HT-29 (cell line): ENCODE measurements around a stretch of chr3.

DNA sequence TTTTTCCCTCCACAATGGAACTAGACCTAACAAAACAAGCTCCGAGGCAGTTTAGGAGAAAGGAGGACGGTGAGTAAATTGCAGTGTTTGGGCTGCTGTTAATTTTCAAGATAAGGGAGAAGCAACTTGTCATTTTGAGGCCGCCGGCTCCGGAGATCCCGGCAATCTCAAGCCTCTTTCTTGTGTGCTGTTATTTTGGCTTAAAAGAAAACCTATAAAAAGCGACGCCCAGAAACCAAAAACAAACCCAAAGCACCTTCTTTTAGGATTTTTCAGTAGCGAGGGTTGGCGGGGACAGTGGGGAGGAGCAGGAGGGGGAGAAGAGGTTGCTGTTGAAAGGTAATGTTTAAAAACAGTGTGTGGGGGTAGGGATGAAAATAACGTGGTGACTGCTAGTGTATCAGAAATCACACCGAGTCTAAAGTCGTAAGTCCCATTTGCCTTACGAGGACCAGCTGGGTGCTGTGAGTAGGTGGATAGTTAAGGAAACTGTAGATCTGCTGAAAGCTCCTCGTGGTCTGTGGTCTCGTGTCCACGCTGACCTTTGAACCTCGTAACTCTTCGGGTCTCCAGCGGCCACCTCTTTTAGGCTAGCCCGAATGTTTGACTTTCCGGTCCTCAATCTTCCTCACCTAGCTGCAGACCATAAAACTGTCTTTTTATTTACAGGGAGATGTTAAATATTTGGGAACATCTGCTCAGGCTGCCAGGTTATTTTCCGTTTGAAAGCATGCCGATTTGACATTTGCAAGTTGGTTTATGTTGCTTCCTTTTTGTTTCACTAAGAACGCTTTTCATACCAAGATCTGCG, 29.4 kb upstream of the ST3GAL6 start:
- RAMPAGE, long total RNA, result no peak

DNA sequence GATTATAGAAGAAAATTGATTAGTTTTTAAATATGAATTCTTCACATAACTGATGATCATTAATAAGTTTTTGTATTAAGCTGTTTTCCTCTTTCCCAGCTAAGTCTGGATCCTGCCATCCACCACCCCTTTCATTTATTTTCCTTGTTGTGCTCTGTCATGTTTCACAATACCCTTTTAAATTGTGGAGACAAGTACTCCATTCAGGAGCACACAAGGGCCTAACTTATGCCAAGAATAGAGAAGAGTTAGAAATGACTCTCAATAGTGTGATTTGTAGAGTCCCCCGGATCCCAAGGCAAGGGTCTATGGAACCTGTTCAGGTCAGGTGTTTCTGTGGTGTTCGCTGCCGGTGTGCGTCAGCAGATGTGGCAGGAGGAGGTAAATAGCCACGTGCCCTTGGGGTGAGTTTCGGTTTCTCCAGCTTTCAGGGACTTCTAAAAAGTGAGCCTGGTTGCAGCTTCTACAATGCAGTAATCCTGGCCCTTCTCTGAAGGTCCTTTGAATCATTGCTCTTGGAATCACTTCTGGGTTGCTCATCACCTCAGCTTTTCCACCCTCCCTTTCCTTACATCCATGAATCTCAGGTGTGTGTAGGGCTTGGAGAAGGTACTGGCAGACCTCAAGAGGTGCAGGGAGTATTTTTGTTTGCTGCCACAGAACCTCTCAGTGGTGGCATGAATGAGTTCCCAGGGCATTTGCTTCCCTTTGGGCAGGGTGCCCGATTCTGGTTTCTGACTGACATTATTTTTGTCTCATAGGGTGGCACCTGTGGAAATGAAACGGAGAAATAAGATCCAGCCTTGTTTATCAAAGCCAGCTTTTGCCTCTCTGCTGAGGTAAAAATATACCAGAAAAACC, 7.2 kb downstream of the ST3GAL6 start:
- RAMPAGE, long total RNA, result no peak

DNA sequence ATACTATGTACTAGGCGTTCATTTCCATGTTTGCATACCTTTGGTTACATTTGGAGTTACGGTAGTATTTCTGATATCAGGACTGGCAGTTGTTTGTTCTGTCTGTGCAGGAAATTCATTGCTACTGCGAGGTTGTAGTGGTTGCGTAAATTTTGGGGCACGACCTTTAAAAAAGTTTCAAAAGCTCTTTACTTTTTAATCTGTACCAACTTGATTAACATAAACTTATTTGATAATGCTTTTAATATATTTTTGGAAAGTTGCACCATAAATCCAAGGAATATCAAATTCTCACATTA, 48.0 kb downstream of the ST3GAL6 start:
- RAMPAGE, long total RNA, result no peak

DNA sequence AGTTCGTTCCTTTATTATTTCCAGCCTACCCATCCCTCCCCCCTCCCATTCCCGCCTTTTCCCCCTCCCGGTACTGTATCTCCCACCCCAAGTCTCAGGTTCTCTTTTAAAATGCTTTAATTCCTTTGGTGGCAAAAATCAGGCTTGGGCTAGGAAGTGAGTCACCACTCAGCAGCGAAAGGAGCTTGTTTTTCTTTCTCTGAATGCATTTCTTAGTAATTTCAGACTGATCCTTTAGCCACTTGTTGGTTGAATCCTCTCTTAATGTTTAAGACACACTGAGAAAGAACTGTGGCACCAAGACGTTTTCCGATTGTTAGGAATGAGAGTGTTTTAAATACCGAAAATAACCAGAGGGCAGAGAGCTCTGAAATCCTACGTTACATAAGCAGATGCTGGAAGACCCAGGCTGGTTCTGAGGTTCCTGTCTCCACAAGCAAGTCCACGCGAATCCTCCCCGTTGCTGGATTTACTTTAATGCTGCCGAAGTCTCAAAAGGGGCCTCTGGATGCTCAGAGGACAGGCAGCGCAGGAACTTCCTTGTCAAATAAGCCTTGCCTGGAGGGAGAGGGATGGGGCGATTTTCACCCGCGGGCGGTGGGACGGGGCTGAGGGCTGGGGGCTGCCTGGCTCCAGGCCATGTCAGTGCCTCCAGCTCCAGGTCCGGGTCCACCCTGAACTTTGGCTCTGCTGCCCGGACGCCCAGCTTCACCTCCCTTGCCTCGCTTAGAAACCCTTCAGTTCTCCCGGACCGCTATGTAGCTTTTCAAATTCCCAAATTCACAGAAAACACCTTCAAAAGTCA, 815 bp upstream of the COL8A1 start:
- RAMPAGE, long total RNA, result no peak

DNA sequence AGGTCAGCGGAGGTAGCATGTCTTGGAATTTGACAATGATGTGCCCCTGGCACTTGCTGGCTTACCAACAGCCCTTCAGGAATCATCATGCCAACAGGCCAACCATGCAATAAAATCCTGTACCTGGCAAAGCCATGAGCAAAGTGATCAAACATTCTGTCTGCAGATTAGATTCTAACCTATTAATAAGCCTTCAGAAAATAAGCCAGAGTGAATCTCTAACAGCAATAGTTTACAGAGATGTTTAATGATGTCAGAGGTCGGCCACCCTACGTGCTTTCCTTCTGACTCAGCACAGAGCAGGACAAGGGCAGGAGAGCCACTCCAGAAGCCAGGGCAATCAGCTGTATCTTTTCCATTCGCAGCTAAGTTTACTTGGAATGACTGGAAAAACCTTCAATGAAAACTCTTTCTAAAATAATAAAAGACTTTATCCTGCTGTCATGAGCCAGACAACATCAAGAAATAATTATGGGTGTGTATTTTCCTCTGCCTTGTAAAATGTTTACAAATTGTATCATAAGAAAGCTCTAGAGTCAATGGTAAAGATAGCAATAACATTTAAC, 13.2 kb downstream of the COL8A1 start:
- RAMPAGE, long total RNA, result no peak

DNA sequence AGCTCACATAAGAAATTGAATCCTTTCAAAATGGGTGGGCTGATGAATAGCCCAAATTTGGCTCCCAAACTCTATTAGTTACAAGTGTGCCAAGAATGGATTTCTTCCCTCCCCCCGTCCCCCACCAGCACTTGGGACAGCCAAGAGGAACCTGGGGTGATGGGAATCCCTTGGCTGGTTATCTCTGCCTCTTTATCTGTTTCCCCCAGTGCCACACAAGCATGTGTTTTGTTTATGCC, 28.3 kb downstream of the CMSS1 start:
- RAMPAGE, long total RNA, result no peak

- RAMPAGE, long total RNA, result no peak
These were observed 30.4 kb downstream of the CMSS1 start for GRCh38 chr3:99847802-99848760.

- RAMPAGE, long total RNA, result no peak
These were observed 32.9 kb downstream of the CMSS1 start for GRCh38 chr3:99850377-99851214.

- RAMPAGE, long total RNA, result no peak
These were observed 45.4 kb downstream of the CMSS1 start for GRCh38 chr3:99862869-99863736.

- RAMPAGE, long total RNA, result no peak
These were observed 51.9 kb downstream of the CMSS1 start for GRCh38 chr3:99869508-99870031.

DNA sequence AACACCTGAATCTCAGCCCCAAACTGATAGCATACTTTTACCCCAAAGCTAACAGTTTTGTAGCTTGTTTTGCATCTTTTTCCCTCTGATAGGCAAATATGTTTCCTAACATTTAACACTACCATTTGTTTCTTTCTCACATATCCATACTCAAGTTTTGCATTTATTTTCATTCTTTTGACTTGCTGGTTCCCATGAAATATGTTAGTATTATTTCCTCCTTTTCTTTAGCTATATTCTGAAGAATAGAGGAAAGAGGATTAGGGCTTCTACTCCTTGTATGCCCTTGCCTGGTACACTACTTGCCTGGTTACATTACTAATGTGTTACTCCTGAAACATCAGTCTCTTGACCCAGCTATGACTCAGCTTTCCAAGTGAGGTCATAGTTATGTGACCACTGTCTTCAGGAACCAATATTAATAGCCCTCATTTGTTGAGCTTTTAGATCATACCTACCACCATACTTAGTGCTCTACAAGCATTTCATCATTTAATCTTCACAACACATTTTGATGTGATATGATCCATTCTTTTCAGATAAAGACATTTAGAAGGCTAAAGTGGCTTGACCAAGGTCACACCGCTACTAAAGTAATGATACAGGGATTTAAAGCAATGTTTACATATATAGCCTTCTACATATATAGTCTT, 60.3 kb downstream of the CMSS1 start:
- RAMPAGE, long total RNA, result no peak

DNA sequence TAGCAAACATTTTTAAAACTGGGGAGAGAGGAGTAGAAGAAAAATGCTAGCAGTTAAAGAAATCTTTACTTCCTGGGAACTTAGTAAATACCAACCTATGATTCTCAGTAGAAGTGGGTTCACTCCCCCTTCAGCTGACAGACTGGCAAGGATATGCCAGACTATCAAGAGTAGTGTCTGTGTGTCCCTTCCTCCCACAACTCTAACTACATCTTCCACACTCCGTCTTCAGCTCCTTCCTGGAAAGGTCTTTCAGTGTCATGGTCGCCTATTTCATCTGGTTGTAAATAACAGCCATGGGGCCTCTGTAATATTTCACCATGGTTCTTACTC, 90.5 kb downstream of the FILIP1L start:
- RAMPAGE, long total RNA, result no peak

DNA sequence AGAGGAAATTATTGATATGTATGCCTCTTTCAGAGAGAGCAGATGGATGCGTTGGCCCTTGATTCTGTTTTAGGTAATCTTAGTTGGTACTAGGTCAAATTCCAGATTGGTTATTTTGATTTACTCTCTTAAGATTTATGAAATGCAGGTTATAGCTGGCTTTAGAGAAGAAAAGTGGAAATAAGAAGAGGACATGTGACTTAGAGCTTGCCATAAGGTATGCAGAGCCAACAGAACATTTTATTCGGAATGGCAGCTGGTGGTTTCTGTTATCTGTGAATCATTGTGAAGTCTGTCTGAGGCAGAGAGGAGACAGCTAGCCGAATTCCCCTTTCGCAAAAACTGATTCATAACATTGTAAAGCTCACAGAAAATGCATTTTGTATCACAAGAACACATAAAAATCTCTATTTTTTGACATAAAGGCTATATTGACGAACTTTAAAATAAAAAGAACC, 82.1 kb downstream of the FILIP1L start:
- RAMPAGE, long total RNA, result no peak

DNA sequence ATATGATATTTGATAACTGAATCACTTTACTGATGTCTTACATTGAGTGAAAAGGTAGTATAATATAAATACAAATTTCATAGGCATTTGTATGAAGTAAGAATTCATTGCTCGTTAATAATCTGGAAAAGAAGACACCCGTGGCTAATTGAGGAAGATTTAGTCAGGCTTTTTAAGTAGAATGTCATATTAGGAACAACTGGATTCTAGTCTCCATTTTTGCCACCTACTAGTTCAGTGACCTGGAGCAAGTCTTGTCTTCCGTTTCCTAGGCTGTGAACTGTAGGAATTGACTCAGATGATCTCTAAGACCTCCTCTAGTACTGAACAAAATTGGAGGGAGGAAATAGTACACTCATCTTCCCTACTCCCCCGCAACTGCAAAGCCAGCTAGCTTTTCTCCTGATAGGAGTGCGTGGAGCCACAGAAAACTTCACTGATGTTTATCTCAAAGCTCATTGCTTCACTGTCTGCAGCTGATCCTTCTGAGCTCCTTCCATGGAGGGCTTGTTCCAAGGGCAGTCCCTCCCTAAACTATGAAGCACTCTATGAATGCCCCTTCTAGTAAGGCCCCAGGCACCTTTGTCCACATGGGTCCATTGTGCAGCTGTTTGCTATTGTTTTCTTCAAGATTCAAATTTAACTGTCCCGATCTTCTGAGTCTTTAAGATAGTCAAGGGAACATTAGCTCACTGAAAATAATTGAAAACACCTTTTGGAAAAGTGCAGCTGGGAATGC, 24.5 kb downstream of the FILIP1L start:
- RAMPAGE, long total RNA, result no peak

DNA sequence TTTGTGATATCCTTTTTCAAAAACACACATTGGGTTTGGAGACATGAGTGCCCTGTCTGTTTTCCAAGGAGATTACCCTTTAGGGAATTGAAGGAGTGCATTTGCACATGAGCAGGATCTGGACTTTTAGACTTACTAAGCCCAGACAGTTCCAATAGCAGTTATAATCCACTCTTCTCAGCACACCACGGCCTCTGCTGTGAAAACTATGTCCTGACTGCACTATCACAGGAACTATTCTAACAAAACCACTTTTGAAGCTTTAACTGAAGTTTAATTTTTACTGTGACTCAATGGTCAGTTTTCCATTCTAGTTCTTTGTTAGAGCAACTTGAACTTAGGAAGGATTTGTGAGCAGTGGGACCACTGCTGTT, 49.7 kb upstream of the FILIP1L start:
- RAMPAGE, long total RNA, result no peak

DNA sequence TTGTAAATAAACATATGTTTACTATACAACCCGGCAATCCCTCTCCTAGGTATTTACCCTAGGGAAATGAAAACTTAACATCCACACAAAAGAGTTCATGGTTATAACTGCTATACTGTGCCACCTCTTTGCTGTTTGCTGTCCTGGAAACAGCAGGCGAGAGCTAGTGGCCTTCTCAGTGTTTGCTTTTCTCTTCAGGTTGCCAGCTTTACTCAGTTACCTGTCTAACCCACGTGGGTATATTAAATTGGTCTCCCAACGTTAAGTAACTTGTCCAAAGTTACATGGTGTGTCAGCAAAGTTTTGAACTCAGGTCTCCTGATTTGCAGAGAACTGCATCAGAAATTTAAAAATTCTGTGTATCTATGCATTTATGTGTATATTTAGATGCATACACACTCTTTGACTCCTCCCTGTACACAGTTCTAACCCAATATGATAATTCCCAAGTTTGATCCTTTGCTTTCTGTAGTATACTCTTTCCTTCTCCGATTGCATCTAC, 4.4 kb upstream of the NIT2 start:
- RAMPAGE, long total RNA, result no peak

DNA sequence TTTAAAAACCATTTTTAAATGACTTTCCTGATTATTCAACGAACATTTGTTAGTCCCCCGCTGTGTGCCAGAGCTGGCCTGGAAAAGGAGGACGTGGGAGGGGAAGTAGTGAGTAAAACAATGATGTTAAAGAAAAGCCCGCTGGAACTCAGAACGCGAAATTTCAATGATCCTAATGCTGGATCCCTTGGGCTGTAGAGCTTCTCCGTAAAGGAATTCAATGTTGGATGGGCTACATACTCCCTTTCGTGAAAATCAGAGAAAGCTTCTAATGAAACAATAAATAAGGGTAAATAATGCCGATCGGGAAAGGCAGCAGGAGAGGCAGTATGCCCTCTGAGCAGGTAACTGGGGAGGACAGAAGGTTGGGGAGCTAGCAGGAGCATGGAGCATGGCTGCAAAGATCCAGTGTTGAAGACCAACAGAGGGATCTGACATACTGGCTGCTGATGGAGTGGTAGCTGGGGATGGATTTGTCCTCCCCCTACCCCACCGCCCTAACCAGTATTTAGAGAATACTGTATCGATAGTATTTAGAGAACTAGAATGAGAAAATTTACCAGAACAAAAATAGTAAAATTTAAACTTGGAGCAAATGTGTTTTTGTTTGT, 1.2 kb downstream of the ADGRG7 start:
- RAMPAGE, long total RNA, result no peak

GRCh38 chr3:100613993-100614507, 4.6 kb downstream of the ADGRG7 start:
- RAMPAGE, long total RNA, result no peak

GRCh38 chr3:100711658-100713033, 2.9 kb downstream of the TFG start:
- RAMPAGE, long total RNA, result no peak

DNA sequence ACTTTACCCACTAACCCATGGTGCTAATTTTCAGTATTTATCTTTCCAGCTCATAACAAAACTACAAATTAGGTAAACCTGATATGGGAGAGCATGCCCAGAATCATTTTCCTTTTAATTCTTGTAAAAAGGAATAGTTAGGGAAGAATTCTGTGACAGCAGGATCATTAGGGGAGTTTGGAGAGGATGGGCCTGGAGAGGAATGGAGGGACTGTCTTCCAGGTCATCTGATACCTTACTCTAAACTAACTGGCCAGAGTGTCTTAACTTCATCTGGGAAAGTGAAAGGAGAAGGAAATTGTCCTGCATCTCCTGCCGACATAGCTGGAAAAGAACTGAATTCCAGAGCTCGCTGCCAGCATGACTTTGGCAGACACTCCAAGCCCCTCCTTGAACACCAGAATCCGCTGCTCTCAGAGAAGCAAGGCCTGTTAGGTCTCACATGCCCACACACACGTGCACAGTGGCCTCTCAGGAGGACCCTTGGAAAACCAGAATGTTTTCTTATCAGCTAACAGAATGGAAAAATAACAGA, 10.6 kb downstream of the ABI3BP start:
- RAMPAGE, long total RNA, result no peak